Hair follicular keratinocyte (primary cell): ENCODE measurements around a stretch of chr1.

GRCh38 chr1:111186615-111187030, 13.8 kb downstream of the DENND2D start:
- RAMPAGE, long total RNA: no peak

GRCh38 chr1:111429719-111430185, 2.2 kb upstream of the OVGP1 start:
- RAMPAGE, long total RNA: no peak

GRCh38 chr1:111449920-111450606, 799 bp downstream of the ATP5PB start:
- RAMPAGE, long total RNA: no peak

GRCh38 chr1:111516082-111516809, 12.8 kb upstream of the ADORA3 start:
- RAMPAGE, long total RNA: no peak

- RAMPAGE, long total RNA: no peak
Measured at GRCh38 chr1:111684045-111684561, 55.1 kb downstream of the INKA2 start.

- RAMPAGE, long total RNA: no peak
Measured at GRCh38 chr1:111723205-111724112, 15.7 kb downstream of the INKA2 start.

DNA sequence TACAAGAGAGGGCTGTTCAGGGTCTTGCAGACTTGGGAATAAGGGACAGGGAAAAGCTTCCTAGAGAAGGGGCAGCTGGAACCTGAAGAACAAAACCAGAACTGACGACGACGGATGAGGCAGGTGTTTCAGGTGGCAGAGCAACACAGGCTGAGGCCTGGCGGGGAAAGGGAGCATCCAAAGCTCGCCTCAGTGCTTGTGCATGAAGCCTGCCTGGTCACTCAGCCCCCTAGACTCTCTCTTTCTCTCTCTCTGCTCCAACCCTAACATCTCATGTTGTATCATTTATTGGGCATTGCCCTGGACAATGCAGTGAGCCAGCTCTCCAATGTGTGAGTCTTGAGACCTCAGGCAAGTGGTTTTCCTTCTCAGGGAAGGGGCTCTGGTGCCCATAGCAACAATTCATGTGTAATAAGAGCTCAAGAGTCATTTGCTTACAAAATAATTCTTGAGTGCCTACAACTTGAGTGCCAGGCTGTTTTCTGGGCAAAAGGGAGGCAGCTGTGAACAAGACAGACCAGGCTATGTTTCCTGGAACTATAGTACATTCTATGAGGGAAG, 97.3 kb downstream of the KCND3 start:
- RAMPAGE, long total RNA: no peak

DNA sequence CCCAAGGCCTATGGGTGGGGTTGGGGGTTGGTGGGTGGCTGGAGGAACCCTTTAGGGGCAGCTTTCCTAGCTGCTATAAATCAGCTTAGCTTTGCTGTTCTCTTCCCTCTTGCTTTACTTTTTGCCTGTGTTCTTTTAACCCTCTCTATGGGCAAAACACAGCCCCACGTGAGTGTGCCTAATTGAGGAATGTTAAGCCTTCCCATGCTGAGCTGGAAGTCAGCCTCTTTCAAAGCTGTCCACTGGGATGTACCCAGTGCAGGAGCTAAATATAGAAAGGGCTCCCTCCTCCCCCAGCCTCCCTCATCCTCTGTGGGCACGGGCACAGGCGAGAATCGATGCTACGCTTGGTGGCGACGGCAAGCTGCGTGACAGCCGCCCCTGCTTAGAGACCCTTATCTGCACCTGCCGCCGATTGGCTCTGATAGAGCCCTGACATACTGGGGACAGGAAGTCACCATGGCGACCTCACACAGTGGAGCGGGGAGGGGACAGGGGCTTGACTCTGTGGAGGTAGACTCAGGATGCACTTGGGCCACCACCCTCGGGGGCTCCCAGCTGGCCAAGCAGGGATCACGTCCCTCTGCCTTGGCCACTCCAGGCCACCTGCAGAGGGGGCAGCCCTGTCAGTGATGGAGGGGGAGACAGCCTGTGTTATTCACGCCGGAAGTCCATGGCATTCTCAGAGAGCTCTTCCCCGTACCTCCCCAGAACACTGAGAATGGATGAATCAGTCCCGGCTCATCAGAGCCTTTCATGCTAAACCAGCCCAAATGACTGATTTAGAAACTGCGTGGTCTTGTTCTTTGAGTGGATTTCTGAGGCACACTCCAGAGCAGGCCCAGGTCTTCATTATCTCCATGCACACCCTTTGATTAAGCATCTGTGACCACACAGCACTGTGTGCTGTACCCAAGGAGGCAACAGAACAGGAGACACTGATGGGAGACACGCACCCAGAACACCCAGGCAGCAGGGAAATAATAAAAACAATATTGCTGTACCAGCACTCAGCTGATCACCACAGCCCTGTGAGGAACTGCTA, 84.8 kb downstream of the KCND3 start:
- RAMPAGE, long total RNA: no peak

DNA sequence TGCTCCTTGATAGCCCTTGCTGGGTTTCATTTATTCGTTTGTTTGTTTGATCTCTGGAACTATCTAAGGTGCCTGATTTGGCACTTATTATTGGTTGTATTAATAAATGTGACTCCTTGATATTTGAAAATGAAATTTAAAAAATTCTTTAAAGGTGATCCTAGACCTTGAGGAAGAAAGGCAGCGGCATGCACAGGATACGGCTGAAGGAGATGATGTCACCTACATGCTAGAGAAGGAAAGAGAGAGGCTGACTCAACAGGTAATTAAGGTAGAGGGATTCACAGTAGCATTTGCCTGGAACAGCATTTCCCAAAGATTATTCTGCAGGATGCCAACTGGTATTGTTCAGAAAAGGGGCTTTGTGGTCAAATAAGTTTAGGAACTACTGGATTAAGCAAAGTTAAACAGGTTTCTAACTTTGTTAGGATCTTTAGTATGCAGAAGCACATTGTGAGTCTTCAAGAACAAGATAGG, 54.4 kb upstream of the WNT2B start:
- RAMPAGE, long total RNA: no peak

DNA sequence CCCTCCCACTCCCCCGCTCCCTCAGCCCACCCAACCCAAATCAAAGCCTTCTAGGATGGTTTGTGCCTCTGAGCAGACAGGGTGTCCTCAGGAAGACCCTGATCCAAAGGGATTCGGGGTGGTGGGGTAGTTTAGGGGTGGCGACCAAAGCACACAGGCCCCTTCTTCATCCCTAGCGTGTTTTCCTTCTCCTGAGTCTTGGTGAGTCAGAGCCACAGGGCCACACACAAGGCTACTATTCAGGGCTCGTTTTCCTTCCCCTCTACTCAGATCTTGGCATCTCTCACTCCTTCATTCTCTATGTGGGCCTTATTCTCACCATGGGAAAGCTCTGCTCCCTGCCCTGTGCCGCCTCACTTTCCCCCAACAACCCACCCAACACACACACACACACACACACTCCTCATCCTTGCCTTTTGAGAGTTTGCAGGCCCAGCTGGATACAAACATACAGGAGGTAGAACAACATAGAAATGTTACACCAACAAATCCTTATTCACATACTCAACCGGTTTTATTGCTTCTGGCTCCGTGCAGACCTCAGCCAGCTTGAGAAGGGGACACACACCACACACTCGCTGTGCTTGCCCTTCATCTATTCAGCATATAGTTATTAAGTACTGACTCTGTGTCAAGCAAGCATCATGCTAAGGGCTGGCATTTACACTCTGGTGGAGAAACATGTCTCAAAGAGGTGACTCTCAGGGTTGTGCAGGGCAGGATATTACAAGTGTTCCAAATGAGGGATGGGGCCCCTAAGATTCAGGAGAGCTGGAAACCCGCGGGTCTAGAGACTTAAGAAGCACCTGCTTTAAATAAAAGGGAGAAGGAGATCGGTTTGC, 43.5 kb upstream of the WNT2B start:
- RAMPAGE, long total RNA: no peak

DNA sequence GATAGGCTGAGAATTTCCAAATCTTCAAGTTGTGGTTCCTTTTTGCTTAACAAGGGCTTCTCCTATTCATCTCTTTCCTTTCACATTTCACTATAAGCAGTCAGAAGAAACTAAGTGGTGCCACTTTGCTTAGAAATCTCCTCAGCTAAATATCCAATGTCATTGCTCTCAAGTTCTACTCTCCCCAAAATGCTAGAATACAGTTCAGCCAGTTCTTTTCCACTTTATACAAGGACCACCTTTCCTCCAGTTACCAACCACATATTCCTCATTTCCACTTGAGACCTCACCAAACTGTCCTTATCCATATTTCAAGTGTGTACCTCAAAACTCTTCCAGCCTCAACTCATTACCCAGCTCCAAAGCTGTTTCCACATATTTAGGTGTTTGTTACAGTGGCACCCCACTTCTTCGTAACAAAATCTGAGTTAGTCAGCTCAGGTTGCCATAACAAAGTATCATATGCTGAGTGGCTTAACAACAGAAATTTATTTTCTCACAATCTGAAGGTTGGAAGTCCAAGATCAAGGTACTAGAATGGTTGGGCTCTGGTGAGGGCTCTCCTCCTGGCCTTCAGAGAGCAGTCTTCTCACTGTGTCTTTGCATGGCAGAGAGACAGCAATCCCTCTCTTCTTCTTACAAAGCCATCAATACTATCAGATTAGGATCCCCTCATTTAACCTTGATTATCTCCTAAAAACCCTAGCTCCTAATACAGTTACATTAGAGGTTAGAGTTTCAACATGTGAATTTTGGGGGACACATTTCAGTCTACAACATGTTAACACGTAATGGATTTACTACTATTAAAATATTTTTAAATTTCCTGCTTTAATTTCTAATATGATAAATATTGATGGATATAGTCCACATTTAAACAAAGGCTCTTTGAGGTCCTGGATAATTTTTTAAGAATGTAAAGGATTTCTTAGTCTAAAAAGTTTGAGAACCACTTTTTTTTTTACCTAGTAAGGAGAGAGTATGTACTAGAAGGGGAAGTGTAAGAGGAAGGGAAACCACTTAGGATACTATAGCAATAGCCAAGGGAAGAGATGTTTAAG, 12.4 kb downstream of the ST7L start:
- RAMPAGE, long total RNA: no peak

DNA sequence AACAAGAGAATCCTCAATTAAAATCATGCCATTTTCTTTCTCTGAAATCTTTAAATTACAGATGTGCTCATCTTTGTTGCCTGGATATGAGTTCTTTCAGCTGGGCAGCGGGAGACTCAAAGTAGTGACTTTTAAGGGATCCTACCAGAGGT, 640 bp downstream of the ST7L start:
- RAMPAGE, long total RNA: no peak

GRCh38 chr1:112619990-112620239, 283 bp downstream of the CAPZA1 start:
- RAMPAGE, long total RNA: no peak

DNA sequence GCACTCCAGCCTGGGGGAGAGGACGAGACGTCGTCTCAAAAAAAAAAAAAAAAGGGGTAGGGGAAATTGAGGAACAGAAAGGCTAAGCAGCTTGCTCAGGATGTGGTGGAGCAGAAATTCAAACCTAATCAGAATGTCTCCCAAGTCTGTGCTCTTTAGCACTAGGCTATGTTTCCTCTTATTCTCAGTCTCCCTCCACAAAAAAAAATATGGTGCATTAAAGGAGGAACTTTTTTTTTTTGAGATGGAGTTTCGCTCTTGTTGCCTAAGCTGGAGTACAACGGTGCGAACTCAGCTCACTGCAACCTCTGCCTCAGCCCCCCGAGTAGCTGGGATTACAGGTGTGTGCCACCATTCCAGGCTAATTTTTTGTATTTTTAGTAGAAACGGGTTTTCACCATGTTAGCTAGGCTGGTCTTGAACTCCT, 114.1 kb downstream of the SLC16A1 start:
- RAMPAGE, long total RNA: no peak

GRCh38 chr1:112955226-112955711, 727 bp downstream of the SLC16A1 start:
- RAMPAGE, long total RNA: no peak

- RAMPAGE, long total RNA: no peak
Measured at GRCh38 chr1:112998826-112999491, 43.0 kb upstream of the SLC16A1 start.

- RAMPAGE, long total RNA: no peak
Measured at GRCh38 chr1:113046476-113047185, 26.4 kb upstream of the LRIG2 start.

DNA sequence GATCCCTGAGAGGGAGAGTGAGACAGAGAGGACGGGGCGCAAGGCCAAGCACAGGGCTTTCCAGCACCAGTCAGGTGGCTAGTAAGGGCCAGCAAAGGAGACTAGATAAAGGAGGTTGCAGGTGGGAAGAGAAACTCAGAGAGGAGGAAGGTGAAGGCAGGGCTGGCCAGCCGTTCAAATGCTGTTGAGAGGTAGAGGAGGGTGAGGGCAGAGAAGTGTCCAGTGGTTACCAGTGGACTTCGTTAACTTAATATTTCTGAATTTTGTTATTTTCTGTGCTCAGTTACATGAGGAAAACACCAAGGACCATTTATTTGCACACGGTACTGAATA, 137.6 kb upstream of the MAGI3 start:
- RAMPAGE, long total RNA: no peak

GRCh38 chr1:113456925-113457515, 66.7 kb downstream of the MAGI3 start:
- RAMPAGE, long total RNA: no peak

GRCh38 chr1:113557440-113558071, 167.2 kb downstream of the MAGI3 start:
- RAMPAGE, long total RNA: no peak